ENCODE results near the genes S1PR5 and SMARCA4.

DNA sequence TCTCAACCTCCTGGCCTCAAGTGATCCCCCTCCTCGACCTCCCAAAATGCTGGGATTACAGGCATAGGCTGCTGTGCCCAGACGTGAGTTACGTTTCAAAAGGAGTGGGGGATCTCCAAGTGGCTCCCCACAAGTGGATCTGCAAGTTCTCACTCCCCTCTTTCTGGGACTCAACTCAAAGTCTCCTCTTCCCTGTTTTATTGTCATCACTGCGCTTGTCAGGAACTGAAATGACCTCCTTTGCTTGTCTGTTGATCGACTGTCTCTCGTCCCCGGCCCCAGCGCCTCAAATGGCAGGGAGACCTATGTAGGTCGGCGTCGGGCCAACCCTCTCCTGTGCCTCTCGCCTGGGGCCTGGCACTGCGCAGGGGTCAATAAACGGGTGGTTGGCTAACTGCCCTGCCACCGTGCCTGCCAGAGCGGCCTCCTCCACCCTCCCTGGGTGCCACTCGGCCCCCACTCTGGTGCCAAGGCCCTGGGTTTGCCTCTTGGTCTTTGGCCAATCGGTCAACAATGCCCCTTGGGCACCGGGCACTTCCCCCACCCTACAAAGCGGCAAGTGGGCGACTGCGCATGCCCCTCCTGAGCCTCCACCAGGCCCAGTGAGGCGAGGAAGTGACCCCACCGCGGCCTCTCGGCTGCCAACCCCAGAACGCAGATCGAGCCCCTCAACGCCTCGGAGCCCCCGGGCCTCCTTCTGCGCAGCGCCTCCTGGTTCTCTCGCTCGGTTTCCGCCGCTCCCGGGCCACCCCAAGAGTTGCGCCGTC is 1.2 kb downstream of the KEAP1 start:
- PRO-cap, result unidirectional peak, minus-strand start at position 463 of the sequence

- PRO-cap, result unidirectional peak, minus-strand start at chr19:10517447
Measured at GRCh38 chr19:10517278-10517824, at the start of gene S1PR5. Gene S1PR5, minus strand, starts transcription at chr19:10517447.

DNA sequence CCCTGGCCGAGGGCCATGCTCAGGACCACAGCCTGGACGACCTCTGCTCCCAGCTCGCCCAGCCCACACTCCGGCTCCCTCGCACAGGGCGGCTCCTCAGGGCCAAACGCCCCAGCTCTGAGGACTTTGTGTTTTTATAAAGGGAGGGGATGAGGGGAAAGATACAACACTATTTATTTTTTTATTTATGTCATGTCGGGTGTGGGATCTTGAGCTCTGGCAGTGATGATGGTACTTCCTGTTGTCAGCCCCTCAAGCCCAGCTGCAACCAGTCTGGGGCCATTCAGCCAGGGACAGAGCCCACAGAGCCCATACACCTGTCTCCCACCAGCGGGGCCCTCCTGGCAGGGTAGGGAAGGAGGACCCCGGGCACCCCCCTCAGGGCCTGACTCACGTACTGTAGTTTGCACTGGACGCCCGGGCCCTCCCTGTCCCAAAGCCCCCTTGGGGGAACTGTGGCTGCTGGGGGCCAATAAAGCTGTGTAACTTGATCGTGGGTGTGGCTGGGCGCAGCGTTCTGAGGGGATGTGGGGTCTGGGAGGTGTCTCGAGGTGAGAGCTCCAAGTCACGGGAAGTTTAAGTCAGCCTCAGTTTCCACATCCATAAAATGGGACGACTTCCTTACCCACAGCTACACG is 9.3 kb downstream of the ATG4D start:
- PRO-cap, result no peak

- PRO-cap, result no peak
Measured at GRCh38 chr19:10560769-10561430, 4.9 kb downstream of the KRI1 start.

GRCh38 chr19:10566550-10567221 is 876 bp upstream of the KRI1 start:
- PRO-cap, result bidirectional peak, plus-strand start at chr19:10567016, minus-strand start at chr19:10566871

GRCh38 chr19:10569096-10569899 is 519 bp upstream of the CDKN2D start:
- PRO-cap, result no peak

- PRO-cap, result no peak
Measured at GRCh38 chr19:10593874-10594702, 7.0 kb upstream of the AP1M2 start.

GRCh38 chr19:10644816-10645305 is 9.3 kb upstream of the ILF3 start:
- PRO-cap, result no peak

DNA sequence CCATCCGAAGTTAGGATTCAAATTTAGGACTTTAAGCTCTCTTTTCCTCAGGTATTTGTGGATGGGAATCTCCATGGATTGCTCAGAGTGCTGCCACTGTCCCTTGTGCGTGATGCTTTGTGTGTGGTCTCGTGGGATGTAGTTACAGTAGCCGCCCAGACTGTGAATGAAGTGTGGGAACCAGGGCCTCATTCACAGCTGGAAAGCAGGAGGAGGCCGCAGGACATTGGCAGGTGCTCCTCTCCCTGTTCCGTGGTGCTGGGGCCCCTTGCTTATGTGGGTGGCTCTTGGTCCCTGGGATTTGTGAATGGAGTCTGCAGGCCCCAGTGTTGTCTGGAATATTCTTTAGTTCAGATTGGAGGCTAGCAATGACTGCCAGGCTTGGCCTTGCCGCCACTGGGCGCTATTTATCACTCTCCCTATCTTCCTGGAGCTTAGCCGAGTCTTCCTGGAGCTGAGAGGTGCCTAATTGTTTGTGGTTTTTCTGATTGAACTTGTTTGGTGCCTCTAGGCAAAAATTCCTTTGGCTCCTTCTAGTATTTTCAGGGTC is 1.6 kb downstream of the ILF3 start:
- PRO-cap, result no peak

GRCh38 chr19:10682493-10683058 is 18.7 kb upstream of the QTRT1 start:
- PRO-cap, result no peak

DNA sequence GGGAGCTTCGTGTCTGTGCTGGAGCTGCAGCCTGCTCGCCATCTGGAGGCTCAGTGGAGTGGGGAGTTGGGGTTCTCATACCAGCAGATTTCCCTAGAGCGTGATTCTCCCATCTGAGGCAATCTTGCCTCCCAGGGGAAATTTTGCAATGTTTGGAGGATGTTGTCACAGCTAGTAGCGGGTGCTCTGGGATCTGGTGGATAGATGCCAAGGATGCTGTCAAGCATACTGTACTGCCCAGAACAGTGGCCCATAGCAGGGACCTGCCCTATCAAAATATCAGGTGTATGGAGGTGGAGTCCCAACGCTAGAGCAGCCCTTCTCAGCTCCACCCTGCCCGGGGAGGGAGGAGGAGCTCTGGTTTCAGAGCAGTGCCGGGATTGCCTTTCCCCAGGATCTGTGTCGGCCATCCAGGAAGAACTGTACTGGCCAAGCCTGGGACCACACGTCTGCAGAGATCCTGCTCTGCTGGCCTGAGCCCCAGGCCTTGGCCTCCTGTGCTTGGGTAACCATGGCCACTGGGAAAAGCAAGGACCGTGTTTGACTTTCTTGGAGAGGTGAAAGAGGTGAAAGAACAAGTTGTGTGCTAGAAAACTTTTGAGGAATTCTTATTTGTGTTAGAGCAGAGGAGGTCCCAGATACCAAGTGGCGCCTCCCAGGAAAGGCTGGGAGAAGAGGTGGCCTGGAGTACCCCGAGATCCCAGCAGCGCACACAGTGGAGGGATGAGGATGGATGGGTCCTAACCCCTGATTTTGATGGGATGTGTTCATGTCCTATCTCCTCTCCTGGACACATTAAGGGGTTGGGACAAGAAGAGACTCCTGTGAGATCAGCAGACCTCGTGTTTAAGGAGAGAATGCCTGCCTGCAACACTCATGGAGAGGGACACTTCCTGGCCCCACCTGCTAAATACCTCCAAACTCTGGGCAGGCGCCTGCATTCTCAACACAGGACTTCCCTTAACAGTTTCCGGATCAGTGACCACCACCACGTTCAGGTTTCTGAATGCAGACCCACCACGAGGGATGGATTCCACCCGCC is 10.6 kb upstream of the QTRT1 start:
- PRO-cap, result no peak

DNA sequence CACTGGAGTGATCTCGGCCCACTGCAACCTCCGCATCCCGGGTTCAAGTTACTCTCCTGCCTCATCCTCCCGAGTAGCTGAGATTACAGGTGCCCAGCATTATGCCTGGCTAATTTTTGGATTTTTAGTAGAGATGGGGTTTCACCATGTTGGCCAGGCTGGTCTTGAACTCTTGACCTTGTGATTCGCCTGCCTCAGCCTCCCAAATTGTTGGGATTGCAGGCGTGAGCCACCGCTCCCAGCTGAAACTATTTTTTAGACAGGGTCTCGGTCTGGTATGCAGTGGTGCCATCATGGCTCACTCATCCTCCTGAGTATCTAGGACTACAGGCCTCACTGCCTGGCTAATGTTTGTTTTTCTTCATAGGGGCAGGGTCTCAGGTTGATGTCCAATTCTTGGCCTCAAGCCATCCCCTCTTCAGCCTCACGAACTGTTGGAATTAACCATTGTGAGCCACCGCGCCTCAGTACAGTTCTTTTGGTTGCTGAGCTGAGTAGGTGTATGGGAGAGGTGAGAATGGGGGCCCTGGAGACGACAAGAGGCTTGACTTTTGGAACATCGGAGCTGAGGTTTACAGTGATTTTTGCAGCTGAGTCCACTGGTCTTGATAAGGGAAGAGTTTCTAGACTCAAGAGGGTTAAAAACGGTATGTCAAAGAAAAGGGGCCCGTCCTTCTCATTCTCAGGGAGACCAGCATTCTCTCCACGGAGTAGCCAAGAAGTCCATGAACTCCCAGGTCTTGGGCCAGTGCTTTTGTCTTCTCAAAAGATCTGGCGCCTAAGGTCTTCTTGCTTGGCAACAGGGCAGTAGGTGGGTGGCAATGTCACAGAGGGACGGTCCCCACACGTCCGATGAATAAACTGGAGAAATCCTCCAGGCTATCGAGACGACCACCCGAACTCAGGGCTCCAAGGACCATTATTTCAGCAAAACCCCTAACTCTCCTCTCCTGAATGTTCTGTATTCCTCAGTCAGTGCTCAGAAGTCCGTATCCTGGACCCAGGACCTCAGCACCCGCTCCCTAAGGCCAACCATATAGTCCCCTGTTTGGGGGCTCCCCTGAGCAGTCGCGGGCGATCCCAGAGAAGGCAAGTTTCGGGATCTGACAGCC is 6.6 kb upstream of the QTRT1 start:
- PRO-cap, result no peak

DNA sequence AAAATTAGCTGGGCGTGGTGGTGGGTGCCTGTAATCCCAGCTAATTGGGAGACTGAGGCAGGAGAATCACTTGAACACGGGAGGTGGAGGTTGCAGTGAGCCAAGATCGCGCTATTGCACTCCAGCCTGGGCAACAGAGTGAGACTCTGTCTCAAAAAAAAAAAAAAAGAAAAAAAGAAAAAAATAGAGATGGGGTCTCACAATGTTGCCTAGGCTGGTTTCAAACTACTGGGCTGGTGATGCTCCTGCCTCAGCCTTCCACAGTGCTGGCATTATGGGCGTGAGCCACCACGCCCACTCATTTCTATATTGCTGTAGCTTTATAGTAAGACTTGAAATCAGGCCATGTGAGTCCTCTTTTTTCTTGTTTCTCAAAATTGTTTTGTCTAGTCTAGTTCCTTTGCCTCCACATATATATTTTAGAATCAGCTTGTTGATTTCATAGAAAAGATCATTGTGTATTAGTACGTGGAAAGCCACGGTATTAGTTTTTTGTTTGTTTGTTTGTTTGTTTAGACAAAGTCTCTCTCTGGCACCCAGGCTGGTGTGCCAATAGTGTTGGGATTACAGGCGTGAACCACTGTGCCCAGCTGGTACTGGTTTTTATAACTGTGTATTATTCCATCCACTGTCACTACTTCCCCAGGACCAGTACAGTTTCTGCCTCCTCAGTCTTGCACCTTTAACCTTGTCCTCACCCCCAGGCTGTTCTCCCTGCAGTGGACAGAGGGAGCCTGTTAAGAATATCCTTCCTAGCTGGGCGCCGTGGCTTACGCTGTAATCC is 18.4 kb downstream of the DNM2 start:
- PRO-cap, result no peak

- PRO-cap, result no peak
Measured at GRCh38 chr19:10782961-10783277, 53.1 kb downstream of the TMED1 start.

DNA sequence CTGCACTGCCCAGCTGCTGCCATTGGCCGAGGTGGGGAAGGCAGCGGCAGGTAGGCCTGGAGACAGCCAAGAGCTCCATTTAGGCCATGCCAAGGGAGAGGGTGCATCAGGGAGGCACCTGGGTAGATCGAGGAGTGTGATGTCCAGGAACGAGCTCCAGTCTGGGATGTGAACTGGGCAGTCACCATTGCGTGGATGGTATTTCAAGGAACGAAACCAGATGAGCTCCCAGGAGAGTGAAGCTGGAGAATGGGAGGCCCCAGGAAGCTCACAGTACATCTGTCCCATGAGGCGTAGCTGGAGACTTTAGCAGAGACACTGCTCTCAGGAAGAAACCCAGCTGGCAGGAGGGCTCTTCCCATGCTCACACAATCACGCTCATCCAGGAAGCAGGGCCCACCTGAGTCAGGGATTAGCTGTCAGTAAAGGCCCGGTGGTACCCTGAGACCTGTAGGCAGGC is 15.4 kb downstream of the TMED1 start:
- PRO-cap, result no peak

DNA sequence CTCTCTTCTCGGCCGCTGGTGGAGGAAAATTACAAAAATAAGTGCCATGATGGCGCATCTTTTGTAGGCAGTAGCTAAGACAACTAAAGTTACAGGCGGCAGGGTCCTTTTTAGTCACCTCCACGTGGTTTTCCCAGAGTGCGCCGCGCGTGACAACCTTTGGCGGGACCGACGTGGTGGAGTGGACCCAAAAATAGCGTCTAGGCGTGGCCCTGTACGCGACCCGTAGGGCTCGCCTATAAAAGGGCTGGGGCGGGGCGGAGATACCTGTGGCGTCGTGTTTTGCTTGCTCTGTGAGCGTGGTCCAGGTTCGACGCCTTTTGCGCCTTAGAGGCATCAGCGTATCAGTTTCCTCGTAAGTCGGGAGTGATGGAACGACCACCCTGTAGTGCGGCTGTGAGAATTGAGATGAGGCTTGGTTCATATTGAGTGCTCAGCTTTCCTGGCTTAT is 429 bp upstream of the TMED1 start:
- PRO-cap, result unidirectional peak, plus-strand start at position 158 of the sequence

DNA sequence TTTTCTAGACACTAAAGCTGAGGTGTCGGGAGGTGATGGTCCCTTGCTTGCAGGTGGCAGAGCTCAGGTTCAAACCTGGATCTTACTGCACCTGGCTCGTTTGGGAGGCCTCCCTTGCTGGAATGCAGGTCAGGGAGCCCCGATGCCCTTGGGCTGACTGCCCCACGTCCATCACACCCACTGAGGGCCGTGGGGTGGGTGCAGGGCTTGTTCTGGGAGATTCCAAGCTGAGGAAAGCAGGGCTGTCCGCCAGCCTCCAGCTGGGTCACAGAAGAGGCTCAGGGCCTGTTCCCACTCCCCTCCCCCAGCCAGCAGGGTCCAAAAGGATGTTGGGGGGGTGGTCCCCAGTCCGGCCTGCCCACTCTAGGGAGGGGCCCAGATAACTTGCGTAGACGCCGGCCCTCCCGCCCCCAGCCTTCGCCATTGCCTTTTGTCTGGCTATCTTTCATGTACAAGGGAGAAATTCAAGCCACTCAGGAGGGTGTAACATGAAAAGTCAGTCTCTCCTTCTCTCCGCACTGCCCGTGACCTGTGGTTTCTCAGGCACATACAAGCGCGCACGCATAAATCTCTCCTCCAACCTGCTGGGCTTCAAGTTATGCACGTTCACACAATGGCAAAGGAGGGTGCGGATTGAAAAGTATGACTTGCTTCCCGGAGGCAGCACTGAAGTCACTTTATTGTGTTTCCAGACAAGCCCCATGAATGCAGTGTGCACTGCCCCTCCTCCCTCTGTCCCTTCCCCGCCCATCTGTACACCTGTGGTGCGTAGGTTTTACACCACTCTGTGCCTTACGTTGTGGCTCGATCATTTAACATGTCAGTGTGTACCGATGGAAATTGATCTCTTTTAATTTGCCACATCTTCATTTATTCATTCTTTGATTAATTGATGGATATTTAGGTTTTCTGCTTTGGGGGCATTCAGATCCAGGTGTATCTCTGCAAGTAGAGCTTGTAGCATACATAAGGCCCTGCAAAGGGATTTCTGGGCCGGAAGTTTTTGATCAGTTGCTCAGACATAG is 20.2 kb downstream of the CARM1 start:
- PRO-cap, result no peak

GRCh38 chr19:10952637-10953324 is 8.0 kb upstream of the SMARCA4 start:
- PRO-cap, result no peak

DNA sequence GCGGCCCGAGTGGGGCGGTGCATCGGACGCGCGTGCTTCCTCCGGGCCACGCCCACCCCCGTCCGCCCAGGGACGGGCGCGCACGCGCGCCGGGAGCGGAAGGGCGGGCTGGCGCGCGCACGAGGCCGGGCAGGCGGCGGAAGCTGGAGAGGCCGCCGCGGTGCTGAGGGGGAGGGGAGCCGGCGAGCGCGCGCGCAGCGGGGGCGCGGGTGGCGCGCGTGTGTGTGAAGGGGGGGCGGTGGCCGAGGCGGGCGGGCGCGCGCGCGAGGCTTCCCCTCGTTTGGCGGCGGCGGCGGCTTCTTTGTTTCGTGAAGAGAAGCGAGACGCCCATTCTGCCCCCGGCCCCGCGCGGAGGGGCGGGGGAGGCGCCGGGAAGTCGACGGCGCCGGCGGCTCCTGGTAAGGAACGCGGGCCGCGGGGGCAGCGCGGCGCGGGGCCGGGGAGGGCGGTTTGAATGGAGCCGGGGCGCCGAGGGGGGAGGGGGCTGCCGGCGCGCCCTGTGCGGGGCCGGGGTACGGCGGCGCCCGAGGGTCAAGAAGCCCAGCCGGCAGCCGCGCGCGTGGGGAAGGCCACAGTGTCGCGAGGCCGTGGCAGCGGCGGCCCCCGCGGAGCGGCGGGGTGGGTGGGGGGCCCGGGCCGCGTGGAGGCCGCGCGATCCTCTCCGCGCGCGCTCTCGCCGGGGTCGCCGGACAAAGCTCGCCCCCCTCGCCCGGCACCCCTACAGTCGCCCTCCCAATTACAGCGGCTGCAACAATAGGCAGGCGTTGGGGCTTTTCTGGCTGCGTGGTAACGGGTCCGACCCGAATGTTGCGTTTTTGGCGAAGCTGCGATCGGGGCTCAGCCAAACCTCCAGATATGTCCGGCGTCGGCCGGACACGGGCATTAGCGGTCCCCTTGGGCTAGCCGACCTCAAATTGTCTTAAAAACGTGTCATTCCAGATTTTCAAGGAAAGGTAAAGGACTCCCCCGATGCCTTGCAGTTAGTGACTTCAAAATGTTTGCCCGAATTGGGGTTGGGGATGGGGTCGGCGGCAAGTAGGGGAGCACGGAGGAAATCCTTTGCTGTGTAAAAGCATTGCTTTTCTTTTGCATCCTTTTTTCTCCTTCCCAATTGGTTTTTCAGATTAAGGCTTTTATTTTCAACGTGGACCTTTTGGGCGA is at the start of gene SMARCA4:
TSS of gene SMARCA4 (plus strand) at position 254 of the 1,161 bp plus-strand sequence.
- PRO-cap, result bidirectional peak, plus-strand start at position 225 of the sequence, minus-strand start outside the sequence

- PRO-cap, result no peak
Measured at GRCh38 chr19:10995965-10996694, 35.3 kb downstream of the SMARCA4 start.